ENCODE data around the genes USP17L17, USP17L18, USP17L24 and USP17L30.

DNA sequence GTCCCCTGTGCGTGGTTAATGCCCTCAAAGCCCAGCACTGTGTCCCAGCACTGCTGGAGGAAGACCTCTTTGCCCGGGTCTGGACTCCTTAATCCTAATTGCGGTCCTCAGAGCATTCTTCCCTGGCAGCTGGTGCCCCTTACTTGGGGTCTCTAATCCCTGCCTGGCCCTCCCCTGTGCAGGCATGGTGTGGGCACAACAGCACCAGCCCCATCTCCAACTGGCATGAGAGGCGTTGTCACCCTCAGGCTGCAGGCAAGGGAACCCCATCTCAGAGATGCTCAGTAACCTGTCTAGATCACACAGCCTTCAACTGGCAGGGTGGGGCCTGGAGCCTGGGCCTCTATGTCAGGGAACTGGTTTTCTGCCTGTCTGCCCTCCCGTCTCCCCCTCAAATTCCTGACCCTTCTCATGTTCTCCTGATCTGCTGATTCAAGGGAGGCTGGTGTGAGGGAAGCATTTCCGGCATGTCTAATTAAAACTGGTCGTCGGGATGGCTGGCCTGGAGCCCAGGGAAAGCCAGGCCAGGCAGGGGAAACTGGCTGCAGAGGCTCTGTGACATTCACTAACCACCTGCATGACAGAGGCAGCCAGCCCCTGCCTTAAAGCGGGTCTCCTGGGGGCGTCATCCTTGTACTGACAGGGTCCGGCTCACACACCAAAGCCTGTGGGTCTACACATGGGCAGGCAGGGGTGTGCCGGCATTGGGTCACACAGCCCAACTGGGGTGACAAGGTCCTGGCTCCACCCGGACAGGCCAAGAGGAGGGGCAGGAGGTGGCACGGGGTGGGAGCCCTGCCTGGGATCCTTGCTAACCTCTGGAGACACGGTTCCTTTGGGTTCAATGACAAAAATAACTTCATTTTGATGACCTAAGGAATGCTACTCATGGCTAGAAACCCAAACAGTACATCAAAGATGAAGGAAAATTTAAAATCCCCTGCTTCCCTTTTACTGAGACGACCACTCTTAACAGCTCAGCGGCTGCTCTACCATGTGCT, 35.3 kb downstream of the ABLIM2 start:
- RRBS = 39% methylated on average over 3 of the region's 17 CpGs

DNA sequence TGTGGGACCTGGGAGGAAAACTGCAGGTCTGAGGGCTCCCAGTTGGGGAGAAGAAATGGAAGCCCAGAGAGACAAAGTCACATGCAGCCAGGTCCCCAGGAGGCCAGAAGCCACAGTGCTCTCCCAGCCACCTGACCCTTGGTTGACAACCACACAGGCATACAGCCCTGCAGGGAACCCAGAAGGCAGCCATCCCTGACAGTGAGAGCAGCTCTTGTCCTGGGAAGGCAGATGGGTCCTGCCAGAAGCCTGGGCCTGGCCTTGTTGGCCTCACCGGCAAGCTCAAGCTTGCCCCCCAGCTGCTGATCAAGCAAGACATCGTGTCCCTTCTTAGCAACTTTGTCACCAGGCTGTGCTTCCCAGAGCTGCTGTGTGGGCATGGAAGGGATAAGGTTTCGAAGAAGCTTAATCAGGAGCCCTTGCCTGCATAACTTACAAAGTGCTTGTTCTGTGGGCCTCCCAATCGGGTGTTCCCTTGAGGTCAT, 6.7 kb upstream of the ABLIM2 start:
- RRBS = no CpG with 5 or more reads among the region's 4 CpGs

DNA sequence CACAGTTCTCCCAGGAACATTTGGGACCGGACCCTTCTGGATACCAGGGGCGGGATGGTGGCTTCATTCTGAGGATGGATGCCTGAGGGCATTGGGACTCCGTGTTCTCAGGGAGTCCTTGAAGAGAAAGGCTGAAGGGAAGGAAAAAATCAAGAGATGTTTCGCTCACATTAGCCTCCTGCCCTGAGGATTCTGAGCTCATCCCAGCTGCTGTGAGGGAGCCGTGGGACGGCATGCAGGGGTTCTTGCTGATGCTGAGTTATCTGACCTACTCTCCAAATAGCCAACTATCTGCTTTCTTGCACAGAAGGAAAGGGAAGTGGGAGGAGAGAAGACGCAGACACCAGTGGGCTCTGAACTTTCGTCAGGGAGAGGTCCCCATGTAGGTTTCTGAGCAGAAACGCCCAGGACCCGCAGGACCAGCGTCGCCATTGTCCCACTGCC, 13.3 kb upstream of the ABLIM2 start:
- RRBS = no CpG with 5 or more reads among the region's 12 CpGs

DNA sequence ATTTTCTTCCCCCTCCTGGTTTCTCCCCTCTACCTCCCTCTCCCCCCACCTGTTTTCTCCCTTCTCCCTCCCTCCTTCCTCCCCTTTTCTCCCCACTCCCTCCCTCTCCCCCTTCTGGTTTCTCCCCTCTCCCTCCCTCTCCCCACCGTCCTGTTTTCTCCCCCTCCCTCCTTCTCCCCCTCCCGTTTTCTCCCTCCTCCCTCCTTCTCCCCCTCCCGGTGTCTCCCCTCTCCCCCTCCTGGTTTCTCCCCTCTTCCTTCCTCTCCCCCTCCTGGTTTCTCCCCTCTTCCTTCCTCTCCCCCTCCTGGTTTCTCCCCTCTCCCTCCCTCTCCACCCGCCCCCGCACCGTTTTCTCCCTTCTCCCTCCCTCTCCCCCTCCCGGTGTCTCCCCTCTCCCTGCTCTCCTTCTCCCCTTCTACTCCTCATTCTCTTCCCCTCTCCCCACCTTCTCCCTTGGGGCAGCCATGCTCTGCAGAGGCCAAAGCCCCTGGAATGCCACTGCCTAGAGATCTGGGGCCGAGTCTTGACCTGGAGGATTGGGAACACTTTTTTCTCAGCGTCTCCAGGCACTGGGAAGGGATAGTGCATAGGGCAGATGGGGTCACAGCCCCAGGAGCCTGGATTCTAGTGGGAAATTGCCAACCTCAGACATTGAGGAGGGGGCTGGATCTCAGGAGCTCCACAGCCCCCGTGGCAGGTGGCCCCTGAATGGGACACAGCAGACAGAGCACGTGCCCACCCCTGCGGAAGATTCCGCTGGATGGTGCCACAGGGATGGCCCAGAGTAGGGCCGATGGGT, 12.2 kb downstream of the SH3TC1 start:
- RRBS = no CpG with 5 or more reads among the region's 14 CpGs

- RRBS = no CpG with 5 or more reads among the region's 20 CpGs
Measured at GRCh38 chr4:8232579-8233472, 33.7 kb downstream of the SH3TC1 start.

- RRBS = no CpG with 5 or more reads among the region's 15 CpGs
Measured at GRCh38 chr4:8254099-8254596, 15.4 kb upstream of the HTRA3 start.

GRCh38 chr4:8274643-8275347, 5.2 kb downstream of the HTRA3 start:
- RRBS = 5% methylated on average over 6 of the region's 20 CpGs

GRCh38 chr4:8276441-8276931, 6.9 kb downstream of the HTRA3 start:
- RRBS = no CpG with 5 or more reads among the region's 10 CpGs

- RRBS = no CpG with 5 or more reads among the region's 10 CpGs
Measured at GRCh38 chr4:8278424-8278799, 8.9 kb downstream of the HTRA3 start.

DNA sequence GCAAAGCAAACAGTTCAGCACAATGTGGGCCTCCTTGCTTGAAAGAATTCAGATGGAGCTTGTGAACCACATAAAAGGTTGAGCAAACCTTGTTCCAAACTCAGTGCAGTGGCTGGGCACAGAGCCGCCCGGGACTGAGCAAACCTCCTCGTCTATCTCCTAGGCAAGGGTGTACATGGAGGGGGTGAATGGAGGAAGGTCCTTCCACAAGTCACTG, 82.4 kb downstream of the HTRA3 start:
- RRBS = no CpG with 5 or more reads among the region's 3 CpGs

- RRBS = no CpG with 5 or more reads among the region's 6 CpGs
Measured at GRCh38 chr4:8409131-8409472, 31.4 kb downstream of the ACOX3 start.

- RRBS = 100% methylated on average over 5 of the region's 23 CpGs
Measured at GRCh38 chr4:8472984-8473801, 32.6 kb downstream of the TRMT44 start.

DNA sequence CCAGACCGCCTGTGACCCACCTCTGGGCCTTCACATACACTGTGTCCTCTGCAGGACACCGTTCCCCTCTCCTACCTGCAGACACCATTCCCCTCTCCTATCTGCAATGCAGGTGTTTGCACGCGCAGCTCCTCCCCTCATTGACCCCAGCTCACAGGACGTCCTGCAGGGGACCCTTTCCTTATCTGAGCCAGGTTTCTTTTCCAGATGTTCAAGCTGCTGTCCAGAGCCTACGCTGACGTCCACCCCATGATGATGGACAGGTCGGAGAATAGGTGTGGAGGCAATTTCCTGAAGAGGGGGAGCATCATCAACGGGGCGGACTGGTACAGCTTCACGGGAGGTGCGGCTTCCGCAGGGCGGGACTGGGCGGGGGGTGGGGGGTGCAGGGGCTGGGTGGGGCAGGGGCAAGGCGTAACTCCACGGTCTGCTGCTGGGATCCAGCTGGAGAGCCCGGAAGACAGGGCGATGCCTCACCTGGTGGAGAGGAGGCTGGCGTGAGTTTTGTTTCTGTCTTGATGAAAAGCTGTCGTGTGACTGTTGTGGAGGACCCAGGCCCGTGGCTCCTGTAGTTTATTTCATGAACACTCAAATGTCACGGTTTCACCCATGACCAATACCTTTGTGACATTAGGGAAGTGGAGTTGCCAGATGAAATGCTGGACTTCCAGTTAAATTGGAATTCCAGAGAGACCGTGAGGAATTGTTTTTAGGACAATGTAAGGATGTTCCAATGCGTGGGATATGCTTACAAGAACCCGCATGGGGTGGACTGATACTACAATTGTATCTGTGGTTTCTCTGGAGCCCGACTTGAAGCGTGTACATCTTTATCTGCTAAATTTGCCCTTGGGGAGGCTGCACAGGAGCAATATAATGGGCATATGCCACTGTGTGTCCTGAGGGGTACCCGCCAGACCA, 19.5 kb downstream of the CPZ start:
- RRBS = no CpG with 5 or more reads among the region's 29 CpGs

GRCh38 chr4:8701252-8701464, 108.6 kb downstream of the CPZ start:
- RRBS = no CpG with 5 or more reads among the region's 6 CpGs

GRCh38 chr4:9072654-9073217, 97.5 kb upstream of the FAM90A26 start:
- RRBS = no CpG with 5 or more reads among the region's 11 CpGs

DNA sequence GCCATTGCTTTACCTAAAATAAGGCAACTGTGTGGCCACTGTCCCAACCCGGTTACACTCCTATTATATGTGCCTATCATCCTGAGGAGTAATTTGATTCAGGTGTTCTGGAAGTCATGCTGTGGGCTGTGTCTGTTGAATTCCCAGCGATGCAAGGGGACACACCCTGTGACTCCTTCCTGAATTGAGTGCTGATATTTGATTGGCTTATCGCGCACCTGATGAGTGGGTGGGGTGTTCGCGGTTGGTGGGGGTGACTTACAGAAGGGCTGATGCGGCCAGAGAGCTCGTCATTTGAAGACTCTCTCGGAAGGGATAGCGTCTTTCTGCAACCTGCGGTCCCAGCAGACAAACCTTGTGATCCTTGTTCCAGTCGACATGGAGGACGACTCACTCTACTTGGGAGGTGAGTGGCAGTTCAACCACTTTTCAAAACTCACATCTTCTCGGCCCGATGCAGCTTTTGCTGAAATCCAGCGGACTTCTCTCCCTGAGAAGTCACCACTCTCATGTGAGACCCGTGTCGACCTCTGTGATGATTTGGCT, at the start of gene USP17L17:
TSS of gene USP17L17 (plus strand) at position 379 of the 546 bp plus-strand sequence.
- RRBS = no CpG with 5 or more reads among the region's 18 CpGs

DNA sequence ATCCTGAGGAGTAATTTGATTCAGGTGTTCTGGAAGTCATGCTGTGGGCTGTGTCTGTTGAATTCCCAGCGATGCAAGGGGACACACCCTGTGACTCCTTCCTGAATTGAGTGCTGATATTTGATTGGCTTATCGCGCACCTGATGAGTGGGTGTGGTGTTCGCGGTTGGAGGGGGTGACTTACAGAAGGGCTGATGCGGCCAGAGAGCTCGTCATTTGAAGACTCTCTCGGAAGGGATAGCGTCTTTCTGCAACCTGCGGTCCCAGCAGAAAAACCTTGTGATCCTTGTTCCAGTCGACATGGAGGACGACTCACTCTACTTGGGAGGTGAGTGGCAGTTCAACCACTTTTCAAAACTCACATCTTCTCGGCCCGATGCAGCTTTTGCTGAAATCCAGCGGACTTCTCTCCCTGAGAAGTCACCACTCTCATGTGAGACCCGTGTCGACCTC, at the start of gene USP17L18:
TSS of gene USP17L18 (plus strand) at position 301 of the 453 bp plus-strand sequence.
- RRBS = no CpG with 5 or more reads among the region's 17 CpGs

GRCh38 chr4:9324928-9325228, at the start of gene USP17L24:
USP17L24 (plus strand) TSS chr4:9325165.
- RRBS = no CpG with 5 or more reads among the region's 13 CpGs

DNA sequence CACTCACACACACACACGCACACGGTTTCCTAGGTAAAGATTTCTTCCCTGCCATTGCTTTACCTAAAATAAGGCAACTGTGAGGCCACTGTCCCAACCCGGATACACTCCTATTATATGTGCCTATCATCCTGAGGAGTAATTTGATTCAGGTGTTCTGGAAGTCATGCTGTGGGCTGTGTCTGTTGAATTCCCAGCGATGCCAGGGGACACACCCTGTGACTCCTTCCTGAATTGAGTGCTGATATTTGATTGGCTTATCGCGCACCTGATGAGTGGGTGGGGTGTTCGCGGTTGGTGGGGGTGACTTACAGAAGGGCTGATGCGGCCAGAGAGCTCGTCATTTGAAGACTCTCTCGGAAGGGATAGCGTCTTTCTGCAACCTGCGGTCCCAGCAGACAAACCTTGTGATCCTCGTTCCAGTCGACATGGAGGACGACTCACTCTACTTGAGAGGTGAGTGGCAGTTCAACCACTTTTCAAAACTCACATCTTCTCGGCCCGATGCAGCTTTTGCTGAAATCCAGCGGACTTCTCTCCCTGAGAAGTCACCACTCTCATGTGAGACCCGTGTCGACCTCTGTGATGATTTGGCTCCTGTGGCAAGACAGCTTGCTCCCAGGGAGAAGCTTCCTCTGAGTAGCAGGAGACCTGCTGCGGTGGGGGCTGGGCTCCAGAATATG, at the start of gene USP17L30:
TSS of gene USP17L30 (plus strand) at position 429 of the 683 bp plus-strand sequence.
- RRBS = no CpG with 5 or more reads among the region's 22 CpGs

DNA sequence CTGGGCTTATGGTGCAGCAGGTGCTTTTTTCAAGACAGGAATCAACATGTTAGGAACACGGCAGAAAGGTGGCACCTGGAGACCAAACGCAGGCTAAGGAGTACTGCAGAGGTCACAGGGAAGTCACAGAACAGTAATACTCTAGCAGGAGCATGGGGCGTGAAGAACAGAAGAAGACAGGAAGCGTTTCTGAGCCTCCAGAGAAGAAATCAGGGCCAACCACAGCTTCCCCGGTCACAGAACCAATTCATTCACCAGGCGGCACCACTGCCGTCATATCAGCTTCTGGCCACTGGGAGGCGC, 78.1 kb upstream of the DRD5 start:
- RRBS = no CpG with 5 or more reads among the region's 8 CpGs